Ascending aorta (tissue), 1 donor: ENCODE results near the gene ARHGEF4.

DNA sequence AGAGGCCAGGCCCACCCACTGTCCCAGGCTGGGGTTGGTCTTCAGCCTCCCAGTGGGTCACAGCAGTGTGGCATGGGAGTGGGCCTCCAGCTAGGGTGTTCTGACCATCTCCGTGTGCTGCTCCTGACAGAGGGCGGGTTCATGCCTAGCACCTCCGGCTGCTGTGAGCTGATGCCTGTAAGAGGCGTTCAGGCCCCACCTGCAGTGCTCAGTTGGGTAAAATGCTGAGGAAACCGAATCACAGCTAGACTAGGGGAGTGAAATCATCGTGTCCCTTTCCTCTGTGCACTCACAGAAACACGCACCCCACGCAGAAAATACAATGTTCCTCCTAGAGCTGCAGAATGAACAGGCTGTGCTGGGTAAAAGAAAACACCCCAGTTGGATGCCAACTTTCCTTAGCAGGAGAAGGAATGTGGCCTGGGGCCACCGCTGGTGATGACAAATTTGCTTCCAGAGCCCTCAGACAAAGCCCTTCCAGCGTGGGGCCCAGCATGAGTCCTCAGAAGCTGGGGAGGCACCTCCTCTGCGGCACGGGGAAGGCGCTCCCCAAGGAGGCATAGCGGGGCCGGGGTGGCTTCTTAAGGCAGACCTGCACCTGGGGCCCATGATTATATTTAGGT, 16.4 kb upstream of the ARHGEF4 start:
- PRO-cap: bidirectional peak, plus-strand start at position 505 of the sequence, minus-strand start at position 291 of the sequence

DNA sequence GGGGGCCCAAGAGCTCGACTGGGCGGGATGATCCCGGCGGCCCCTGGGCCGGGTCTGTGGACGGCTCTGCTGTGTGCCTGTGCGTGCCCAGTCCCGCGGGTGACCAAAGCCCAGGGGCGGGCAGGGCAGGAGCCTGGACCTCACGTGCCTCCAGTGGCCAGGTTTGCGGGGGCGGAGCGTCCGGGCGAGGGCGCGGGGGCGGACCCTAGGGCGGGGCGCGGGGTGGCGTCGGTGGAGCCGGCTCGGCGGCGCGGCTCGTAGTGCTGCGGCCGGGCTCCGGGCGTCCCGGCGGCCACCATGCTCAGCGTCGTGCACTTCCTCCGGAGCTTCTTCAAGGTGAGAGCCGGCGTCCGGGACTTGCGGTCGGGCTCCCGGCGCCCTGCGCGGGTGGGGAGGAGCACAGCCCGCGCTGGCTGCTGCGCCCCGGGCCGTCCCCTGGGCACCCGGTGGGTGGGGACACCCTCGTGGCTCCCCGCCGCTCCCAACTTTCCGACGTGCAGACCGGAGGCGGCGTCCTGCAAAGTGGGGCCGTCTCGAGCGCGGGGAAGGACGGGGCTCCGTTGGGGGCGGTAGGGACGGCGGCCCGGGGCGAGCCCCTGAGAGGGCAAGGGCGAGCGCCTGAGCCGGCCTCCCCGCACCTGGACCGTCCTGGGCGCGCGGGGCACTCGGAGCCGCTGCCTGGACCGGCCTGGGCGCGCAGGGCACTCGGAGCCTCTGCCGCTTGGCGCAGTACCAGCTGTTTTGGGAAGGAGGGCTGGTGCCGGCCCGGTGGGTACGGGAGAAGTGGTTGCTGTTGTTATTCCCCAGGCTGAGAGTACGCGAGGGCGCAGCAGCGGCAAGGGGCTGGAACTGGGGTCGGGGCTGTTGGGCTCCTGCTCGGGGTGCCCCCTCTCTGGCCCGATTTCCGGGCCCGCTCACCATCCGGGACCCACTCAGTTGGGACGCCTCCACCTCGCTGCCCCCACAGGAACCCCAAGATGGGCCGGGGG, at the start of gene ARHGEF4:
ARHGEF4 (plus strand) TSS at position 258 of the 989 bp plus-strand sequence.
- PRO-cap: no peak

GRCh38 chr2:130991848-130992206, 101.4 kb downstream of the FAM168B start:
- PRO-cap: no peak

GRCh38 chr2:131081107-131081565, 12.1 kb downstream of the FAM168B start:
- PRO-cap: no peak

GRCh38 chr2:131444684-131445295, 31.1 kb upstream of the TUBA3D start:
- PRO-cap: no peak

DNA sequence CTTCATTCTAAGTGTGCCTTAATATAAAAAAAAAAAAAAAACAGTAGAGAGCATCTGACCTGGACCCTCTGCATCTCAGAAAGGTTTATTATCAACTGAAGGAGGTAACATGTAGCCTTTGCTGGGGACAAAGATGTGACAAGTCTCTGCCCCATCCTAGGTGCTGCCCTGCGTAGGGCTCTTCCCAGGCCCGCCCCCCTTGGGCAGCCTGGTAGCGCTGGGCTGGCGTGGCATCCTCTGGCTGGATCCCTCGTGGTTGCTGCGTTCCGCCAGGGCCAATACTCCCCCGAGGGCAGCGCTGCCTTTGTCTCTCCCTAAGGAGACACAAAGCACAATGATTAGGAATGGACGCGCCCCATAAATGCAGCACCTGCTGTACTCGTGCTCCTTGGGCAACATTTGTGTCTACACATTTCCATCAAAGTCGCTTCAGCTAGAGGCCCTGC, 8.0 kb downstream of the TUBA3D start:
- PRO-cap: no peak

GRCh38 chr2:131725582-131726281, 198.0 kb downstream of the CCDC74A start:
- PRO-cap: no peak

- PRO-cap: no peak
These were observed 226.8 kb downstream of the CCDC74A start for GRCh38 chr2:131754395-131755027.

DNA sequence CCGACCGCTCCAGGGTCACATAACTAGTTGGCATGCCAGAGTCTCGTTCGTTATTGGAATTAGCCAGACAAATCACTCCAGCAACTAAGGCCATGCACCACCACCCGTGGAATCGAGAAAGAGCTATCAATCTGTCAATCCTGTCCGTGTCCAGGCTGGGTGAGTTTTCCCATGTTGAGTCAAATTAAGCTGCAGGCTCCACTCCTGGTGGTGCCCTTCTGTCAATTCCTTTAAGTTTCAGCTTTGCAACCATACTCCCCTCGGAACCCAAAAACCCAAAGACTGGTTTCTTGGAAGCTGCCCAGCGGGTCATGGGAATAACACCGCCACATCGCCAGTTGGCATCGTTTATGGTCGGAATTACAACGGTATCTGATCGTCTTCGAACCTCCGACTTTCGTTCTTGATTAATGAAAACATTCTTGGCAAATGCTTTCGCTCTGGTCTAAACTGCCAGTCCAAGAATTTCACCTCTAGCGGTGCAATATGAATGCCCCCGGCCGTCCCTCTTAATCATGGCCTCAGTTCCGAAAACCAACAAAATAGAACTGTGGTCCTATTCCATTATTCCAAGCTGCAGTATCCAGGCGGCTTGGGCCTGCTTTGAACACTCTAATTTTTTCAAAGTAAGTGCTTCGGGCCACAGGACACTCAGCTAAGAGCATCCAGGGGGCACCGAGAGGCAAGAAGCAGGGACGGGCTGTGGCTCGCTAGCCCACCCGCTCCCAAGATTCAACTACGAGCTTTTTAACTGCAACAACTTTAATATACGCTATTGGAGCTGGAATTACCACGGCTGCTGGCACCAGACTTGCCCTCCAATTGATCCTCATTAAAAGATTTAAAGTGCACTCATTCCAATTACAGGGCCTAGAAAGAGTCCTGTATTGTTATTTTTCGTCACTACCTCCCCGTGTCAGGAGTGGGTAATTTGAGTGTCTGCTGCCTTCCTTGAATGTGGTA, 93.3 kb upstream of the ANKRD30BL start:
- PRO-cap: no peak

DNA sequence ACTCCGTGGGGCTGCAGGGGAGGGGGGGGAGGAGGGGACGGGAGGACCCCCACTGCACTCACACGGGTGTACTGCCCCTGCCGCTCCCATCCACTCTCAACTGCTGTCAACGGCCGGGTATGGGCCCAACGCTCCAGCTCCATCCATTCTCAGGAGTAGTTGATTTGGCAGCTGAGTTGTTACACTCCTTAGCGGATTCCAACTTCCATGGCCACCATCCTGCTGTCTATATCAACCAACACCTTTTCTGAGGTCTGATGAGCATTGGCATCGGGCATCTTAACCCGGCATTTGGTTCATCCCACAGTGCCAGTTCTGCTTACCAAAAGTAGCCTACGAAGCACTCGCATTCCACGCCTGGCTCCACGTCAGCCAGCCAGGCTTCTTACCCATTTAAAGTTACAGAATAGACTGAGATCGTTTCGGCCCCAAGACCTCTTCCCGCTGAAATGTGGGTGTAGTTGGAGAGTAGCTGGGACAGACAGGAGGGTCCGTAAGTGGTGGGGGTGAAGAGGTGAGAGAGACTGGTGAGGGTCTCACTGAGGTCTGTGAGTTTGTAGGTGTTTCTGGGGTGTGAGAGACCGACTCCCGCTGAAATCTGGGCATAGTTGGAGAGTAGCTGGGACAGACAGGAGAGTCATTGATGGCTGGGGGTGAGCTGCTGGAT, 119.6 kb upstream of the ANKRD30BL start:
- PRO-cap: no peak

- PRO-cap: no peak
These were observed 1.4 kb upstream of the GPR39 start for GRCh38 chr2:132415155-132415749.

DNA sequence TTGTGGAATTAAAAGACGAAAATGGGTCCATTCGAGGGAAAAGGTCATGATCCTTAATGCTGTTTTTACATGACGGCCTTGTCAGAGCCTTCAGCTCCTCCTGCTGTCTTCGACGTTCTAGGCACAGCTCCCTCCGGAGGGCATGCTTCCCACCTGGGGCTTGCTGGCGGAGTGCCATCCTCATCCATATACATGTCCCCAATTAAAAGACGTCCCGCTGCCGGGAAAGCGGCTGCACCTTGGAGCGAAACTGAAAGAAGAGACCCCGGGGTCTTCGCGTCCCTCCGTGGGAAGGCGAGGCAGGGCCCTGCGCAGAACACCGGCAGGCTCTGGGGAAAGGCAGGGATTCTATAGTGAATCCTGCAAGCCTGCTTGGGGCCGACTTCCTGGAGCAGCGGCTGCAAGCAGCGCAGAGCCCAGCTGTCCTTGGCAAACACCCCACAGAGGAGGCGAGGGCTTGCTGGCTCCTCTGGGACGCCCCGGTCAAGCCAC, 809 bp upstream of the GPR39 start:
- PRO-cap: no peak

DNA sequence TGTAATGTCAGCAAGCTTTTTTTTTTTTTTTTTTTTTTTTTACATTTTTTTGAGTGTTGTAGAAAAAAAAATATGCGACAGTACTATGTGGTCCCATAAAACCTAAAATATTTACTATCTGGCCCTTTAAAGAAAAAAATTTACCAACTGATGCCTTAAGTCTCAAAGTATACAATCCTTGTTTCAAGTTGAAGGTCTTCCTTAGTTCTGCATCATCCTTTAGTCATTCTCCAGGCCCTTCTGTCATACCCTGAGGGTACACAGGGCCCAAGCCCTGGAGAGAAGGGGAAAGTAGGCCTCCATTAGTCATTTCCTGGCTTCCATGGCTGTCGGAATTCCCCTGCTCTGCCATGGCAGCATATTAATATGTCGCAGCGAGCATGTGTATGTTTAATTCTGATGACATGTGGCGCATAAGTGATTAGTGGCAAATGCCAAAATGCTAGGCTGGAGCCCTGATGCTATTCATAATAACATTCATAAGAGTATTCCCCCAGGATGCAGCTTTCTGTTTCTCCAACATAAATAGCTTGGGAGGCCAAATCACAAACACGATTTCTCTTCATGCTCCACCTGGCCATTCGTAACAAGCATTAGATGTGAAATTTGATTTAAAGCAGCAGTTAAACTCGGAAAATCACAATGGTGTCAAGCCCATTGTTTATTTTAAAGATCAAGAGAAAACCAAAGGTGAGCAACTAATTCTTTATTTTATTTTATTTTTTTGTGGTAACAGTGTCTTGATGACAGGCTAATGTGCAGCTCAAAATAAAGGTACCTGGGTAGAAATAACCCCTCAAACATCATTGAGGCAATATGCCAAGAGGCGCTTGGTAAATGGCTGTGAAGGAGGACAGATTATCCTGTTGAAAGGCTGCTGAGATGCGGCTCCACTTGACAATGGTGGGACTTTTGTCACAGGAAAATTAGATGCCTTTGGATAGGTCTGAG, 22.2 kb downstream of the GPR39 start:
- PRO-cap: no peak

- PRO-cap: no peak
These were observed 886 bp downstream of the LYPD1 start for GRCh38 chr2:132668842-132669796.

GRCh38 chr2:133200865-133201414, 367.3 kb downstream of the NCKAP5 start:
- PRO-cap: no peak

GRCh38 chr2:133266107-133266560, 302.1 kb downstream of the NCKAP5 start:
- PRO-cap: no peak

DNA sequence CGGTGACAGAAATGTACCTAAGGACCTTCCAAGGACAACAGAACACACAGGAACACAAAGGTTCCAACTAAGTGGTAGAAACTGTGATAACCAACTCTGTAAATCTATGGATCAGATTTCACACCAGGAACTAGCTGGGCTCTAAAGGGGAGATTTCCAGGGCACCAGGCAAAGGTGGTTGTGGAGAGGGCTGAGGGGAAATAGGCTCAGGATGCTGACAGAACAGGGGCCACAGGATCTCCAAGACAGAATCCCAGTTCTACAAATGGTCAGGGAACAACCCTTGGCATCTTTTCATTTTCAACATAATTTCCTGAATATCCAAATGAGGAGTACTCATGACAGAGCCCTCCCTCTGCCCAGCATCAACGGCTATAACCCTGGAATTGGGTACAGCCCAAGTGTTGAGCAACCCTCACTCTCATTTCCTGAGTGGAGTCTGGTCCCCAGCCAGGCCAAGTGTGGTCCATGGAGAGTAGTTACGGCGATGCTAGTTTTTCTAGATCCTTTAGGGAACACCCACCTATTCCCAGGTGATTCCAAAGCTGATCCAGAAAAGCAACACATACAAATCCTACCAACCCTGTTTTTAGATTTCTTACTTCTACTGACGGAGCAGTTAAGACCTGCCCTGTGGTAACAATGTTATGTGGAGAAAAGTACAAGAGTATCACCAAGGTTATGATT, 78.3 kb downstream of the NCKAP5 start:
- PRO-cap: no peak

- PRO-cap: no peak
These were observed 21.6 kb downstream of the NCKAP5 start for GRCh38 chr2:133546745-133546968.

GRCh38 chr2:133641311-133642101, 73.2 kb upstream of the NCKAP5 start:
- PRO-cap: no peak

- PRO-cap: no peak
These were observed 89.4 kb upstream of the NCKAP5 start for GRCh38 chr2:133657521-133658141.